Neural progenitor cell (in vitro differentiated cells): ENCODE results near the gene ACTBL2.

DNA sequence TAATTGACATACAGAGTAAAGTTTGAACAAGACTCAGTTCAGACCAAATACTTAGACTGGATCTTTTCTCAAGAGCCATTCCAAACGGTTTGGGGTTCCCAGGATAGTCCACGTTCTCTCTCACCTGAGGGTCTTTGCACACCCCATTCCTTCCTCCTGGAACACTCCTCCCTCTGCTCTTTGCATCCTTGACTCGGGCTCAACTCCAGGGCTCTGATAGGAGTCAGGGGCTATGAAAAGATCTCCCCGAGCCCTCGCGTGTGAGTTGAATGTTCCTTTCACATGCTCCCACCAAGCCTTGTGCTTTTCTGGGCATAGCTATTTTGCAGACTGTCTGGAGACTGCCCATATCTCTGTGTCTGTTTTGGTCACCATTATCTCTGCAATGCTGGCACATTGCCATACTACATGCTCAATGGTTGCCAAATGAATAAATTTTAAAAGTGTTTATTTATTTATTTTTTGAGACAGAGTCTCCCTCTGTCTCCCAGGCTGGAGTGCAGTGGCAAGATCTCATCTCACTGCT lies 56.9 kb upstream of the PLPP1 start:
- RAMPAGE, long total RNA, result no peak

DNA sequence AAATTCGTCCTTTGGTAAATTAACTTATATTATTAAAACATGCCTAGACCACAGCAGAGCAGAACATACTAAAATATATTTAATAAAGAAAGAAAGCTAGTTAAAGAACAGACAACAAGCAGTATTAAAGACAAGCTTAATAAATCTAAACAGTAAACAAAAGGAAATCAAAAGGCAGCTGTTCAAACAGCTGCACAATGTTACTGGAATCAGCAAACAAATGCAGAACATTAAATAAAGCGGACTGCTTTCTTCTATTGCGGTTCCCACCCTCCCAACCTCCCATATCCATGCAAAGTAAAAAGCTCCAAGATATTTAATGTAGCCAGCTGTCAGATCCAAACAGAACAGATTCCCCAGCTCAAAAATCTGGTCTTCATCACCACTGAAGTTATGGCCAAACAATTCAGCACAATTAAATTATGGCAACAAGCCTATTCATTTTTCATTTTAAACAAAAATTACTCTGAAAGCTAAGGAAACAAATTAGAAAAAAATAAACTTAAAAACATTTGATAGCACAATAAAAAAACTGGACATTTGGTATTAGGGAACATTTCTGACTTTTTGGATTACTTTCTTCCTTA lies 76.0 kb downstream of the SLC38A9 start:
- RAMPAGE, long total RNA, result no peak

DNA sequence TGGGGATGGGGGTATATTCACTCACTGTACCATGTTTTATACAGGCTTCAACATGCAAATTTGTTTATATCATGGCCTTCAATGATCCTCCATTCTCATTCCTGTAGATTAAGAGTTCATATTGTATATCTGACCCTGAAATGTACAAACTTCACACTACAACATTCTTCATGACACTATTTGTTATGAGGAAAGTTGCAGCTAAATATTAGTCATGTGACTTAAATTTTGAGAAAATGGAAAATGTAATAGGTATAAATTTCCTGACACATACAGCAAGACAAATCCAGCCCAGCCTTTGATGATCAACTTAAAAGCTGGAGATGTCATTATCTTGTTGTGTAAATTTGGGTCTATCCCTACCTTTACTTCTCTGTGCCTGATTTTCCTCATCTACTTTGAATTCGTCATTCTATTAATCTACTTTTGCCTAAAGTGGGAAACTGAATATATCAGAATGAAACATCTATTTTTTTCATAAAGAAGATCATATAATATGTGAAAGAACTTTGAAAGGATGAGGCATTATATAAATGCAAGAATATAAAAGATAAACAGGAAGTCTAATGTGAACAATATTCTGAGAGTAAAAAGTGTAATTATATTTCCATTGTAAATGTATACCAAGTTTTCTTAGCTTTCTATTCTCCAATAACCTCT lies 55.8 kb downstream of the IL6ST start:
- RAMPAGE, long total RNA, result no peak

GRCh38 chr5:55939541-55940503 lies 54.9 kb downstream of the IL6ST start:
- RAMPAGE, long total RNA, result no peak

DNA sequence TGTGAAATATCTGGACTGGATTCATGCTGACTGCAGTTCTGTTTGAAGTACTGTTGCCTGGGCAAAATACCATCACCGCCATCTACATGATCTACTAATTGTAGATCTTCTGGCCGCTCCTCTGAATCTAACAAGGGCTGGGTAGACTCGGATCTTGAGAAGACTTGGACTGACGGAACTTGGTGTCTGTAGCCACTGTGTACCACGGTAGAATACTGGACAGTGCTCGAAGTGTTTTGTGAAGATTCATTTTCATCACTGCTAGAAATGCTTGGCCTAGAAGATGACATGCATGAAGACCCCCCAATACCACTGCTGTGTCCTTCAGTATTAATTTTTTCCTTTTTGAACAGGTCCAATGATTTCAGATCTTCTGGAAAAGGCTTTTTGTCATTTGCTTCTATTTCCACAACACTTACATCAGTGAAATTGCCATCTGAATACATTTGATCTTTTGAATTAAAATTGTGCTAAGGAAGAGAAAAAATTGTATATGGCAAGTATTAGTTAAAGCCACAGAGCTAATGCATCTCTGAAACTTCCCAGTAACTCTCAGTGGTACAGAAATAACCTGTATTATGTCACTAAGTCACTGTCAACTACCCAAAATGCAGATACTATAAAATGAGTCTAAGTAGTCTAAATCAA lies 53.3 kb downstream of the IL6ST start:
- RAMPAGE, long total RNA, result no peak

DNA sequence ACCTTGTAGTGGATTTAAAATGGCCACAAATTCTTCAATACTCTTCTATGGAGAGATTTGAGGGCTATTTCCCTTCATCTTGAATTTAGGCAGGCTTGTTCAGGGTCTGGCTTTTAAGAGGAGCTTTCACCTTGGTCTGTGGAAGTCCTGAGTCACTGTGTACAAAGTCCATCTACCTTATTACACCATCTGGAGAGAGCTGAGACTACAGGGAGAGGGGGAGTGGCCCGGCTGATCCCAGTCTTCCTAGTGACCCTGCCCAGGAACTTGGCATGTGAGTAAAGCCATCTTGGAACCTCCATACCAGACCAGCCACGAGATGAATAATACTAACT lies 8.3 kb upstream of the IL6ST start:
- RAMPAGE, long total RNA, result no peak

GRCh38 chr5:56116452-56117310 lies 116.4 kb downstream of the ANKRD55 start:
- RAMPAGE, long total RNA, result no peak

DNA sequence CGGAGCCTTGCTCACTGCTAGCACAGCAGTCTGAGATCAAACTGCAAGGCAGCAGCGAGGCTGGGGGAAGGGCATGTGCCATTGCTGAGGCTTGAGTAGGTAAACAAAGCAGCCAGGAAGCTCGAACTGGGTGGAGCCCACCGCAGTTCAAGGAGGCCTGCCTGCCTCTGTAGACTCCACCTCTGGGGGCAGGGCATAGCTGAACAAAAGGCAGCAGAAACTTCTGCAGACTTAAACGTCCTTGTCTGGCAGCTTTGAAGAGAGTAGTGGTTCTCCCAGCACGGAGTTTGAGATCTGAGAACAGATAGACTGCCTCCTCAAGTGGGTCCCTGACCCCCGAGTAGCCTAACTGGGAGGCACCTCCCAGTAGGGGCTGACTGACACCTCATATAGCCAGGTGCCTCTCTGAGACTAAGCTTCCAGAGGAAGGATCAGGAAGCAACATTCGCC lies 11.4 kb downstream of the ANKRD55 start:
- RAMPAGE, long total RNA, result no peak

DNA sequence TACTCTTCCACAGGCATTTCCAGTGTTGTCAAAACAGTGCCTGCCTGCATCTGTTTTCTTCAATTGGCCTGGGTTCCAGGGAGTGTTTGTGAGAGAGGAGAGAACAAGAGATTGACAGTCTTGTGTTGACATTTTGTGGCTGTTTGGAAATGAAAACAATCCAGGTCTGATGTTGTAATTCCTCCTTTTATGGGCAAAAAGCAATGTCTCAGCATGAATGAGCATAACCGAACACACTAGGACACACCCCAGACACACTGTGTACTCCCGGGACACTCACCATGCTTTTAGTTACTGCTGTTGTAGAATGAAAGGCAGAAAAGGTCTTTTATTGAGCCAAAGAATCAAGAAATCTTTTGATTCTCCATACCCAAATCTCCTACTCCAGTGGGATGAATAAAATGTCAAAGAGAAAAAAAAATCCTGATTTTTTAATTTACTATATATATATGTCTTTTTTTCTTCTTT lies 208.3 kb upstream of the ANKRD55 start:
- RAMPAGE, long total RNA, result no peak

DNA sequence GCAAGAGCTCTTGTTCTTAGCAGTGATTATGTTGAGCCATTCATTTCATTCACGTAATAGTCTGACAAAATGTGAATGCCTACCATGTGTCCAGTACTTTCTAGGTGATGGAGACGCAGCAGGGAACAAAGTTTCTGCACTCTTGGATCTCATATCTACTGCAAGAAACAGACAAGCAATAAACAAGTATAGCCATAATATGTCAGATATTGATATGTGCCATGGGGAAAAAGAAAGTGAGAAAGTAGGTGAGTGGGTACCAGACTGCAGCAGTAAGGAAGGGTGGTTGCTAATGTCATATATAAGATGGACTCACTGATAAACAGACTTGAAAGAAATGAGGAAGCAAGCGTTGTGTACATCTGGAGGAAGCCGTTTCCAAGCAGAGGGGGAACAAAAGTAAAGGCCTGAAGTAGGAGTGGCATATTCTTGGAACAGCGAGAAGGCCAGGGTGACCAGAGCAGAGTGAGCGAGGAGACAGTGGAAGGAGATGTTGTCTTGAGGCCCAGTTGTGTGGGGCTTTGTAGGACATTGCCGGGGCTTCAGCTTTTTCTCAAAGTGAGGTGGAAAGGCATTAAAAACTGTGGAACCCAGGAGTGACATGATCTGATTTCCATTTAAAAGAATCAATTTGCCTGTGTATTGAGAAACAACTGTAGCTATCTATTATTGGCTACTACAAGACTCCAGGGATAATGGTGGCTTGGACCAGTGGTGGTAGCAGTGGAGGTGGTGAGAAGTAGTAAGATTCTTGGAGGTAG lies 142.2 kb upstream of the MAP3K1 start:
- RAMPAGE, long total RNA, result no peak

- RAMPAGE, long total RNA, result no peak
Observed at GRCh38 chr5:56733590-56734079, 81.7 kb upstream of the MAP3K1 start.

DNA sequence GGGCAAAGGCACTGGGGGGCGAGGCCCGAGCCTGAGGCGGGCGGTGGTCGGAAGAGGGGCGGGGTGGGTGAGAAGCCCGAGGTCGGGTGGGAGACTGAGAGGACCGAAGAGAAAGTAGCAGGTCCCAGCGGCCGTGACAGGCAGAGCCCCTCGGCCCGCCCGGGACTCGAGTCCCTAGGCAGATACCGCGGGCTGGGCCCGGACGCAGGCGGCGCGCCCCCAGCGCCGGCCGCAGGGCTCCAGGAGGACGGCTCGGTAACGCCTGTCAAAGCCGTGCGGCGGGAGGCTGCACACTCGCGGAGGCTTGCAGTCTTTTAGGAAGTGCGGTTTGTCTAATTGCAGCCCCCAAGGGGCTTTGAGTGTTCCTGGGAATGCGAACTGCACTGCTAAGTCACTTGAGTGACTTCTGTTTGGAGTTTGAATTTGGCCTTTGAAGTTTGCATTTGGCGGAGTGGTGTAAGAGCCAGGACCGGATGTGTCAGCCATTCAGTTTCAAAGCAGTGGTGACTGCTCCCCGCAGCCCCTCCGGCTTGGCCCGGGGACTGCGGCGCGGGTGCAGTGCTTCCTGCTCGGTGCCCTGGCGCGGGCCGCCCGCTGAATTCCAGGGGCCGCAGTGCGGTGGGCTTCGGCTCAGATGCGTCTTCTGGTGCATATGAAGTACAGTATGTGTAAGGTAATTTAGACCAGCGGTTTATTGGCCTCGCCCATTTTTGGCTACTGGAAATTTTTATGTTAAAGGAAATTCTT lies 1.3 kb downstream of the MAP3K1 start:
- RAMPAGE, long total RNA, result no peak

GRCh38 chr5:56825894-56826680 lies 10.7 kb downstream of the MAP3K1 start:
- RAMPAGE, long total RNA, result no peak

DNA sequence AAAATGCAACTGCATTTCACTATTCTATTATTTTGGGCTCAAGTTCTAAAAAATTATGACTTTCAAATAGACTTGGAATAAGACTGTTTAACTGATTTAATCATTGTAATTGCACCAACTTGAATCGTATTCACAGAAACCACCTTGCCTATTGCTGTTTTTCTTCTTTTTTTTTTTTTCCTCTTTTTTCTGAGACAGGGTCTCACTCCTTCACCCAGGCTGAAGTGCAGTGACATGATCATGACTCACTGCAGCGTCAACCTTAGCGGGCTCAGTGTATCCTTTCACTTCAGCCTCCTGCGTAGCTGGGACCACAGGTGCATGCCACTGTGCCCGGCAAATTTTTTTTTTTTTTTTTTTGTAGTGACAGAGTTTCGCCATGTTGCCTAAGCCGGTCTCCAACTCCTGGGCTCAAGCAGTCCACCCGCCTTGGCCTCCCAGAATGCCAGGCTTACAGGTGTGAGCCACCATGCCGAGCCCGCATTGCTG lies 13.7 kb downstream of the MAP3K1 start:
- RAMPAGE, long total RNA, result no peak

GRCh38 chr5:56946864-56947409 lies 5.0 kb downstream of the MIER3 start:
- RAMPAGE, long total RNA, result no peak

- RAMPAGE, long total RNA, result no peak
Observed at GRCh38 chr5:57173123-57173805, 595 bp upstream of the GPBP1 start.

- RAMPAGE, long total RNA, result no peak
Observed at GRCh38 chr5:57175534-57176187, 1.8 kb downstream of the GPBP1 start.

- RAMPAGE, long total RNA, result no peak
Observed at GRCh38 chr5:57482498-57482957, at the start of gene ACTBL2. ACTBL2 (minus strand) TSS chr5:57482811.

DNA sequence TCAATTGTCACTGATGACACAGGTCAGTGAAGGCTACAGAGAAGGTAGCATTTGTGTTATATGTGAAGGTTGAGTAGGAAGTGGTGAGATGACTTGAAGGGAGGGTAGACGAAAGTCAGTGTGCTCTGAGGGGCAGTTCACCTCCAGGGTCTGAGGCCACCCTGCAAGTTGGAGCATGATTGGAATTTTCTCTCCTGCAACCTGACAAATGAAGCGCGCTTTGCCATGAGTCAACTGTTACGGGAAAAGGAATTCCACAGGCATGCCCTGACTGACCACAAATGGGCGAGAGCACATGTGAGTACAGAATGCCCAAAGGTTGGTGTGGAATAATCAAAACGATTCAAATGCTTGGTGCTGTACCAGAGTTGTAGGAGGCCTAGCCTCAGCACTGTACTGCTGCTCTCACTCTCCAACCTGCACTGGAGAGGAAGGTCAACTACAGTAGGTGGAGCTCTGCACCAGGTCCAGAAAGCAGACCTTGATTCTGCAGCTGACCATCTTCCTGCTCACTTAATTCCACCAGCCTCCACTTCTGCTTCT lies 406.9 kb upstream of the ACTBL2 start:
- RAMPAGE, long total RNA, result no peak

GRCh38 chr5:58241205-58242091 lies 218.4 kb downstream of the PLK2 start:
- RAMPAGE, long total RNA, result no peak